ENCODE results near the genes GTF2A1L and LHCGR.

- RRBS: no CpG with 5 or more reads among the region's 14 CpGs
Measured at GRCh38 chr2:48414568-48415826, 25.6 kb upstream of the PPP1R21 start.

DNA sequence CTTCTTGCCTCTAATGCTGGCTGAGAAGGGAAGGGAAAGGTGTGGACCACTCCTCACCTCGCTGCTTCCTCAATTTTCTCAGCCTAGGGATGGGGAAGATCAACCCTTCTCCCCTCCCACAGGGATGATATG lies 598 bp downstream of the PPP1R21 start:
- RRBS: no CpG with 5 or more reads among the region's 1 CpG

DNA sequence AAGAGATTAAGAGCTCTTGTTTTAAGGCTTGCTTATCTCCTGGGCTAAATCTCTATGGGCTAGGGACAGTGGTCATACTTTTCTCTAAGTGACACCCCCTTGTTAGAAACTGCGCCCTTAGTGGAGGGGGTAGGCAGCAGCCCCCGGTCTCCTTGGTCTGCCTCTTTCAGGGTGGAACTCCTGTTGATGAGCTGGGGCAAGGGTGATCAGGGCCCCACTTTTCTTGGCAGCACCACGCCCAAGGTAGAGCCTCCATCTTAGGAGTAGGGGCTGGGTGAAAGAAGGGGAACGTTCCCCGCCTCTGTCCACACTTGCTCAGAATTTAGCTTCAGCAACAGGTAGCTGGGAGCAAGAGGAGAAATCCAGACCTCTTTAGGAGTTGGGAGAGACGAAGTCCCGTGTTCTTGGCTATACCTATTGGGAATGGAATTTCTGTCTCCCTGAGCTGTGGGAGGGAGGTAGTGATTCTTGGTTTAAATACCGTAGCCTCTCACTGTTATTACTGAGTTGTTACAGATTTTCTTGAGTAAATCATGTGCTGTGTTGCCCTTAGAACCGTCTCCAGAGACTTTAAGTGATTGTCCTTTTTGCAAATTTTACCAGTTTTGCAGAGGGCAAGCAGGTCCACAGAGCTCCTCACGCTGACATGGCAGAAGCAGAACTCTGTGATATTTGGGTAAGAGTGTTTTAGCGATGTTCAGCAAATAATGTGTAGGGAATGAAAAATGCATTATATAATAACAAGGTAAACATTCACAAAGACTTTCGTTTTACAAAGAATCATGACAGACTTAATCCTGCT lies 38.5 kb downstream of the PPP1R21 start:
- RRBS: no CpG with 5 or more reads among the region's 12 CpGs

GRCh38 chr2:48617521-48617958 lies at the start of gene GTF2A1L:
TSS of gene GTF2A1L (plus strand) at chr2:48617856.
- RRBS: 63% methylated on average over 1 of the region's 29 CpGs

GRCh38 chr2:48755392-48756010 lies at the start of gene LHCGR:
TSS of gene LHCGR (minus strand) at chr2:48755724.
- RRBS: 5% methylated on average over 4 of the region's 41 CpGs

DNA sequence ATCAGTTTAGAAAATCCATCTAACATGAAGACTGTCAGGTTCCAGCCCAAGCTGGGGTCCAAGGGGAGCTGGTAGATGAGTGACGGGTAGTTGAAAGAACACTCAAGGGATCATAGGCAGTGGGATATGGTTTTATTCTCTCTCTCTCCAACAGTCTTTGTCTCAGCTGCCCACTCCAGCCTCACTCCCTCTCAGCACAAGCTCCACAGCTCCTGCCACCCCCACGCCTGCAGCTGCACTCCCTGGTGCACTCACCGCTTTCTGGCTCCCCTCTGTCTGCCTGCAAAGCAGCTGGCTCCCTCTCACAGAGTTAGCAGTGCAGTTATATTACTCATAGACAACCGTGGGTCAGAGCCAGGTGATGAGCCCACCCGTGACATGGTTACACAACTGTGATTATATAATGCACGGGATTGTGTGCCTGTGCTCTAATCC lies 277.0 kb upstream of the CHAC2 start:
- RRBS: no CpG with 5 or more reads among the region's 6 CpGs

- RRBS: no CpG with 5 or more reads among the region's 7 CpGs
Measured at GRCh38 chr2:53897715-53898562, 38.2 kb upstream of the GPR75 start.

- RRBS: no CpG with 5 or more reads among the region's 6 CpGs
Measured at GRCh38 chr2:53903112-53904226, 43.7 kb upstream of the GPR75 start.

DNA sequence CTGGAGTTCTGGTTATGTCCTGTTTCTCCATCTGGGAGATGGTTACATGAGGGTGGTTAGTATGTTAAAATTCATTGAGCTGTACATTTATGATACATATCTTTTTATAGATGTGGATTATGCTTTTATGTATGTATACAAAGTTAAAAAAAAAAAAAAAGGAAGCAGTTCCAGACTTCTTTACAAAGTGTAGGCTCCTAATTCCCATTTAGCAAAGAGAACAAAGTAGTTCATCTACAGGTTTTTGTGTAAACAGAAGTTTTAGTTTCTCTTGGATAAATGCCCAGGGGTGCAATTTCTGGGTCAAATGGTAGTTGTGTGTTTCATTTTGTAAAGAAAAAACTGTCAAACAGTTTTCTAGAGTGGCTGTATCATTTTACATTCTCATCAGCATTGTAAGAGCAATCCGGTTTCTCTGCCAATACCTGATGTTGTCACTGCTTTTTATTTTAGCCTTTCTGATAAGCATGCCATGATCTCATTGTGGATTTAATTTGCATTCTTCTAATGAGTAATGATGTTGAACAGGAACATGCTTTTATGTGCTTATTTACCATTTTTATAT lies 16.4 kb downstream of the ACYP2 start:
- RRBS: no CpG with 5 or more reads among the region's 1 CpG

- RRBS: no CpG with 5 or more reads among the region's 2 CpGs
Measured at GRCh38 chr2:54000603-54000984, 29.7 kb downstream of the ACYP2 start.

GRCh38 chr2:54240473-54241089 lies 15.4 kb downstream of the TSPYL6 start:
- RRBS: no CpG with 5 or more reads among the region's 5 CpGs

DNA sequence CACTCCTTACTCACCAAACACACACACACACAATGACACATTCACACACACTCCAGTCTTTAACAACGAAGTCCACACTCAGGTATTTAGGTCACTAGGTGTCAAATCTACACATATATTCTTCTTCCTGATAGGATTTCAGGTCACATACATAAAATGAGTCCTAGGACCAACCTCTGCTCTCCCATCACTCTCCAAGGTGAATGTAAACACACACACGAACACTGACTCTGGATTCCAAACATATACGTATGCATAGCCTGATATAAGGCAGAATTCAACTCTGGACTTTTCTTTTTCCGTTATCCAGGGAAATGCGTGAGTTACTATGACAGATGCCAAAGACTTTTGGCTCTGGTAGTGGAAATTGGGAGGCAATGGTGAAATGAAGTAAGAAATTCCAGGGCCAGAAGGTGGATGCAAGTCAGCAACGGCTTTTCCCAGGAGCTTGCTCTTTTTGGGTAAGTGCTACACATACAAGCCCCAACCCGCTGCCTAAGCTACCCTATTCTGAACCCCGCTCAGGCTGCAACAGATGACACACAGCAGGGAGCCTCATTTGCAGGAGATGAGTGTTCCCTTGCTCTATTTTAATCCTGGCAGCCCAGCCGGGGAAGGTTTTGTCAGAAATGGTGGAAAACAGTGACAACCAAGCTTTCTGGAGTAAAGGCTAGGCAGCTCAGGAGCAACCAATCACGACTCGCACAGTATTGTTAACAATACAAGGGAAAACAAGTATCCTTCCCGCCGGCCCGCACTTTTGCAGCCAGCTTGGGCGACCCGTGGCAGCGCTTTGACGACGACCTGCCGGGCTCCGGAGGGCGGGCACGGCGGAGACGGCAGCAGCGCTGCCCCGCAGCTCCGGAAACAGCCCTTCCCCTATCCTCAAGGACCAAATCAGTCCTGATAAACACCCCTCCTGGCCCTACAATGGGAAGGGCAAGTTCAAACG lies 659 bp upstream of the C2orf73 start:
- RRBS: 2% methylated on average over 16 of the region's 29 CpGs

- RRBS: no CpG with 5 or more reads among the region's 8 CpGs
Measured at GRCh38 chr2:54359929-54360571, 29.4 kb downstream of the C2orf73 start.

DNA sequence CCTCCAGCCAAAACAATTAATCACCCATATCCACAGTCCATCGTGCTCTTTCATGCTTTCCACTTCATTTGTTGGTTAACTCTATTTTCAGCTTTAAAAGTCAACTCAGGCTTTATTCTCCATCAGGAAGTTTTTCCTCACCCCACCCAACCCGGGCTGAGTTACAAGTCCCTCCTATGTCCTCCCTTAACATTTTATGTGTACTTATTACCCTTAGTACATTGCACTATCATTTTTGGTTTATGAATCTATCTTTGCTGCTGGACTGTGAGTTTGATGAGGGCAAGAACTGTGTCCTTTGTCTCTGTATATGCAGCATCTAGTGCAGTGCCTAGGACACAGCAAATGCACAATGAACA lies 27.6 kb upstream of the SPTBN1 start:
- RRBS: no CpG with 5 or more reads among the region's 2 CpGs

GRCh38 chr2:54430585-54431115 lies 25.5 kb upstream of the SPTBN1 start:
- RRBS: no CpG with 5 or more reads among the region's 5 CpGs

- RRBS: no CpG with 5 or more reads among the region's 10 CpGs
Measured at GRCh38 chr2:54524666-54525171, 68.6 kb downstream of the SPTBN1 start.

GRCh38 chr2:54585807-54586543 lies 129.8 kb downstream of the SPTBN1 start:
- RRBS: no CpG with 5 or more reads among the region's 9 CpGs

- RRBS: no CpG with 5 or more reads among the region's 14 CpGs
Measured at GRCh38 chr2:54611822-54612566, 111.5 kb upstream of the EML6 start.

DNA sequence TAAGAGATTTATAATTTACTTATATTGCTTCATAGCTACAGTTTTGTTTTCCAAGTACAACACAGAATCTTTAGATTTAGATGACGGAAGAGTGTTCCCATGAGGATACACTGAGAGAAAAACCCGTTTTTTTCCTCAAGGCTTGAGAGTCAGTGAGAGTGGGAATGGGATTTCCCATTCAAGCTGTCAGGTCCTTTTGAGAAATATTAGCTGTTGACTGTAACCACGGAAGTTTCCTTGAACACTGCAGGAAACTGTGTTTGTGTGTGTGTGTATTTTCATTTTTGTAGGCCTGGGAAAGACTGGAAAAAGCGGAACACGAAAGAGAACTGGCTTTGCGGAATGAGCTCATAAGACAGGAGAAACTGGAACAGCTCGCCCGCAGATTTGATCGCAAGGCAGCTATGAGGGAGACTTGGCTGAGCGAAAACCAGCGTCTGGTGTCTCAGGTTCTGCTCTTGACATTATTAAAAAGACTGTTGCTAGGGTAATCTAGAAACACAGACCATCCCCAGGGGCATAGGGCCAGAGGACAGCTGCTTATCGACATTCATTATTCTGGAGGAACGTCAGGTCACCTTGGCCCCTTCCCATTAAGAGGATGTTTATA lies 98.8 kb upstream of the EML6 start:
- RRBS: no CpG with 5 or more reads among the region's 13 CpGs

DNA sequence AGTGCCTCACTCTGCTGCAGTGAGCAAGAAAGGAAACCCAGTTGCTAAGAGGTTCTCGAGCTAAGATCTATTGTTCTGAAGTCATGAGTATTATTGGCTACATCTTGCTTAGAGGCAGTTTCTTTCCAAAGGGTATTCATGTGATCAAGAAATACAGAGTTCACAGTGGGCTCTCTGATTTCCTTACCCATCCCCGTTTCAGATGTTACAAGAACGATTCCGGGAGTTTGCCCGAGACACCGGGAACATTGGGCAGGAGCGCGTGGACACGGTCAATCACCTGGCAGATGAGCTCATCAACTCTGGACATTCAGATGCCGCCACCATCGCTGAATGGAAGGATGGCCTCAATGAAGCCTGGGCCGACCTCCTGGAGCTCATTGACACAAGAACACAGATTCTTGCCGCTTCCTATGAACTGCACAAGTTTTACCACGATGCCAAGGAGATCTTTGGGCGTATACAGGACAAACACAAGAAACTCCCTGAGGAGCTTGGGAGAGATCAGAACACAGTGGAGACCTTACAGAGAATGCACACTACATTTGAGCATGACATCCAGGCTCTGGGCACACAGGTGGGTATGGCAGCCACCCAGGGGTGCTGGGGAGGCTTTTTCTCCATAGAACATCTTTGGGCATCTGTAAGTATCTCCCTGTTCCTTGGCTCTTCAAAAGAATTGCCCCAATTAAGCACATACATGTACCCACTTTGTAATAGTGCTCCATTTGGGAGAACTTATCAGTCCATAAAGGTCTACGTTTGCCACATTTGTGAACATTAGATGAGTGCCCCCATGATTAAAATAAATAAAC lies 73.8 kb upstream of the EML6 start:
- RRBS: no CpG with 5 or more reads among the region's 16 CpGs